T-cell (primary cell): ENCODE measurements around the genes ASIC3 and CHPF2.

DNA sequence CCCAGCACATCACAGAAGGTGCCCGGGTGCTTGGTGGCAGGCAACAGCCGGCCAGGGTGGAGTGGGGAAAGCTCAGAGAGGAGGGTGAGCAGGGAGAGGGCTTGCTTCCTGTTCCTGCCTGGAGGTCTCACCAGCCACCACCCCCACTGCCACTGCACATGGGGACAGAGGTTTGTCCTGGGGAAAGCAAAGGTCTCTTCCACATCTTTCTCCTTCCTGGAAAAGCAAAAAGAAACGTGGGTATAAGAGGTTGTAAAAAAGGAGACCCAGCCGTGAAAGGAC is 320 bp downstream of the AOC1 start:
- PRO-cap, 7 experiments: no peak in any of the 7 experiments

GRCh38 chr7:150965196-150965568 is 12.9 kb downstream of the KCNH2 start:
- PRO-cap, 7 experiments: no peak in any of the 7 experiments

- PRO-cap, 7 experiments: peak in 1 of 7 experiments; most common plus-strand start chr7:150974139 (in 1)
Observed at GRCh38 chr7:150973894-150974385, 4.2 kb downstream of the KCNH2 start.

GRCh38 chr7:150977145-150978077 is 710 bp downstream of the KCNH2 start:
- PRO-cap, 7 experiments: no peak in any of the 7 experiments

DNA sequence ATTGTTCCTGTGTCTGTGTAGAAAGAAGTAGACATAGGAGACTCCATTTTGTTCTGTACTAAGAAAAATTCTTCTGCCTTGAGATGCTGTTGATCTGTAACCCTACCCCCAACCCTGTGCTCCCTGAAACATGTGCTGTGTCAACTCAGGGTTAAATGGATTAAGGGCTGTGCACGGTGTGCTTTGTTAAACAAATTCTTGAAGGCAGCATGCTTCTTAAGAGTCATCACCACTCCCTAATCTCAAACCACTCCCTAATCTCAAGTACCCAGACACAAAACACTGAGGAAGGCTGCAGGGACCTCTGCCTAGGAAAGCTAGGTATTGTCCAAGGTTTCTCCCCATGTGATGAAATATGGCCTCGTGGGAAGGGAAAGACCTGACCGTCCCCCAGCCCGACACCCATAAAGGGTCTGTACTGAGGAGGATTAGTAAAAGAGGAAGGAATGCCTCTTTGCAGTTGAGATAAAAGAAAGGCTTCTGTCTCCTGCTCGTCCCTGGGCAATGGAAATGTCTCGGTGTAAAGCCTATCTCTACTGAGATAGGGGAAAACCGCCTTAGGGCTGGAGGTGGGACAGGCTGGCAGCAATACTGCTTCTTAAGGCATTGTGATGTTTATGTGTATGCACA is 1.1 kb upstream of the ABCB8 start:
- PRO-cap, 7 experiments: no peak in any of the 7 experiments

DNA sequence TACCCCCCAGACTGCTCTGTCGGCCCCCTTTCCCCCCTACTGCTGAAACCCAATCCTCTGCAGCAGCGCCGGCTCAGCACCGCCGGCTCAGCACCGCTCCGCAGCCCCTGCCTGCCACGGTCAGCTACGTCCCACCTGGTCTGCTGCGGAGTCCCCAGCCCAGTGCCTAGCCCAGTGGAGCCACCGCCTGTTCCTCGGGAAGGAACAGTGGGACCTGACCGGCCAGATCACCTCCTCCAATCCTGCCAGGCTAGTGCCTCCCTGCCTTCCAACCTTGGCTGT is at the start of gene ASIC3:
TSS of gene ASIC3 (plus strand) at position 56 of the 282 bp plus-strand sequence.
- PRO-cap, 7 experiments: no peak in any of the 7 experiments

DNA sequence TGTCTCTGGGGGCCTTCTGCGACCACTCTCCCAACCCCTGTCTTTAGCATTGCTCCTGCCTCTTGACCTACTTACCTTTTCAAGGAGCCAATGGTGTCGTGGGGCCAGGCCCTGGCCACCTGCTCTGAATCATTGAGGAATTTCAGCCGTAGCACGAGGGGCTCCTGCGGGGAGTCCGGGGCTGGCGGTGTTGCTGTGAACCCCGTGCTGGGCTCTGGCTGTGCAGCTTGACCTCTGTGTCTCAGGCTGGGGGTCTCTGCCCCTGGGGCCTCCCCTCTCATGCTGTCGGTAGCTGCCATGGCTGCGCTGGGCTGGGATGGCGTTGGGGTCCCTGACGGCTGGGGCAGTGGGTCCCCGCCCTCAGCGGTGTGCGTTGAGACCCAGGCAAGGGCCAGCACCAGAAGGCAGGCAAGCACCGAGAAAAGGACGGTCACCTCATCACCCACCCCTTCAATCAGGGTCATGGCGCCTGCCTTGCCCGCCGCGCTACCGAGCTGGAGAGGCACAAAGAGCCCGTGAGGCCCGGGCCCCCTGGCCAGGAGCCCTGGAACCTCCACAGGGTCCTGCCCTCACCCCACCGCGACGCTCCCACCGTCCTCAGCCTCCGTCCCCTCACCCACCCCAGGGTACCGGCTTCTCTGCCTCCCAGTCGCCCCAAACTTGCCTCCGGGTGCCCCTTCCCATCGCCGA is 1.0 kb downstream of the TMUB1 start:
- PRO-cap, 7 experiments: no peak in any of the 7 experiments

- PRO-cap, 7 experiments: no peak in any of the 7 experiments
Observed at GRCh38 chr7:151099800-151100491, 13.7 kb downstream of the AGAP3 start.

- PRO-cap, 7 experiments: no peak in any of the 7 experiments
Observed at GRCh38 chr7:151109223-151110060, 23.2 kb downstream of the AGAP3 start.

GRCh38 chr7:151114274-151115059 is 28.2 kb downstream of the AGAP3 start:
- PRO-cap, 7 experiments: peak in 1 of 7 experiments; most common plus-strand start chr7:151114921 (in 1)

DNA sequence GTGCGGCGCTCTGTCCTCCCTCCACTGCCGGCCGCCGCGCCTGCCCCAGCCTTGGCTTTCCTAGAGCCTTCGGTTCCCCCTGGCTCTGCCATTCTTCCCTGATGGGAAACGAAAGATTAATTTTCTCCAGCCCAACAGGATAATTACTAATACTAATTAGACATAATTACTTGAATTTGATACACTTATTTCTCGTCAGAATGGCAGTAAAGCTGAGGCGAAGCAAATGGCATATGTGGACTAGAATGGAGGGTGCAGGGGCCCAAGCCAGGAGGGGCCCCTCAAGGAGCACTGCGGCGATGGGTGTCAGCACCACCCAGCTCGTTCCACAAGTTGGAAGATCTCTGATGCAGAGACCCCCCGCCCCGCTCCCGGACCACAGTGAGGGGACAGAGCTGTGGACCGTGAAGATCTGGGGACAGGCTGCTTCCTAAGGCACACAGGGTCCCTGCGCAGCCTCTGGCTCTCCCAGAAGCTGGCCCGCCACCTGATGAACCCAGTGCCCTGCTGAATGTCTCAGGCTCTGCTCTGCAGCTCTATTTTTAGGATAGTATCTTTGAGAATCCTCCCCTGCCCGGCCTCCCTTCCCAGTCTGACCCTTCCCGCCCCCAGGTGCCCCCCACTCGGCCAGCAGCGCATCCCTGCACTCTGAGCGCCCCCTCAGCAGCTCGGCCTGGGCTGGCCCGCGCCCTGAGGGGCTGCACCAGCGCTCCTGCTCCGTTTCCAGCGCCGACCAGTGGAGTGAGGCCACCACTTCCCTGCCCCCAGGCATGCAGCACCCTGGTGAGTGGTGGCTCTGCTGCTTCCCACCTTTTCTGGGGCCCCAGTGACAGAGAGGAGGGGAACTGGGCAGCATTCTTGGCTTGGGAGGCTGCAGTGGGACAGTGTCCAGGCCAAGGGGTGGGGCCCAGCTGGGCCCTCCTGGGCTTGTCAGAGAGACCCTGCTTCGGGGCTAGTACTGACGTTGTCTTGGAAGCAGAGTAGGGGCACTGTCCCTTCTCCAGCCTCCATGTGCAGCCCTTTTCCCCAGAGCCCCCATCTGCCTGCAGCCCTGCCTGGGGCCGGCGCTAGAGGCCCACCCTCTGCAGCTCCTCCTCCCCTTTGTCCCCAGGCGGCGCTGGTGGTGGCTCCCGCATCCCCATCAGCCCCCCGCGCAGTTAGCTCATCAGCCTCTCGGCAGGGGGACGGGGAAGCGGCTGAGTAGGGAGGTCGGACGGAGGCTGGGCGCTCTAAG is 29.5 kb downstream of the GBX1 start:
- PRO-cap, 7 experiments: no peak in any of the 7 experiments

DNA sequence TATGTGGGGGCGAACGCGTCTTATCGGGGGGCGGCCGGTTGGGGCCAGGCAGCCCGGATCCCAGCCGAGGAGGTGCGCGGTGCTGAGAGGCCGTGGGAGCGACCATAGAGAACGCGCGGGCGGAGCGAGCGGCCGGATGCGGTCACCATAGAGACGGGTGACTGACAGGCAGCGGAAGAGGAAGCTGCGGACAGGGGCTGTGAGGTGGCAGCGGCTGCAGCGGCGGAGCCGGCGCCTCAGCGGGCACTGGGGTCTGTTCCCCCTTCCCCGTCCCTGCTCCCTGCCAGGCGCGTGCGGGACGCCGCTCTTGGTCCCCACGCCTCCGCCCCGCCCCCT is at the start of gene CHPF2:
TSS of gene CHPF2 (plus strand) at position 177 of the 336 bp plus-strand sequence.
- PRO-cap, 7 experiments: peak in 7 of 7 experiments; most common plus-strand start position 217 of the sequence (in 5); most common minus-strand start position 78 of the sequence (in 4)

GRCh38 chr7:151239359-151240628 is 7.5 kb downstream of the CHPF2 start:
- PRO-cap, 7 experiments: no peak in any of the 7 experiments

DNA sequence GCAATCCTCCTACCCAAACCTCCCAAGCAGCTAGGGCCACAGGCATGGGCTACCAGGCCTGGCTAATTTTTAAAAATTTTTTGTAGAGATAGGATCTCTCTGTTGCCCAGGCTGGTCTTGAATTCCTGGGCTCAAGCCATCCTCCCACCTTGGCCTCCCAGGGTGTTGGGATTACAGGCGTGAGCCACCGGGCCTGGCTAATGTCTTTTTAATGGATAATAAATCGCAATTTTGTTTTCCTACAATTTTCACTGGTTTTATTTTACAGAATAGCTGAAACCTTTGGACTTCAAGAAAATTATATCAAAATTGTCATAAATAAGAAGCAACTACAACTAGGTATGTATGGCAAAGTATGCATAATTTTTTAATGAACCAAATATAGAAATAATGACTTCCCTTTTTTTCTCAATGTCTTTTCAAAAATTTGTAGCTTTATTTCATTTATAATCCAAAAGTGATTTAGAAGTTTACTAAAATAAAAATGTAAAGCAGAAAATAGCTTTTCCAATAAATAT is 11.0 kb downstream of the NUB1 start:
- PRO-cap, 7 experiments: no peak in any of the 7 experiments

GRCh38 chr7:151380951-151382077 is 28.5 kb downstream of the WDR86 start:
- PRO-cap, 7 experiments: peak in 7 of 7 experiments; most common plus-strand start chr7:151381884 (in 7); most common minus-strand start chr7:151381713 (in 5)

DNA sequence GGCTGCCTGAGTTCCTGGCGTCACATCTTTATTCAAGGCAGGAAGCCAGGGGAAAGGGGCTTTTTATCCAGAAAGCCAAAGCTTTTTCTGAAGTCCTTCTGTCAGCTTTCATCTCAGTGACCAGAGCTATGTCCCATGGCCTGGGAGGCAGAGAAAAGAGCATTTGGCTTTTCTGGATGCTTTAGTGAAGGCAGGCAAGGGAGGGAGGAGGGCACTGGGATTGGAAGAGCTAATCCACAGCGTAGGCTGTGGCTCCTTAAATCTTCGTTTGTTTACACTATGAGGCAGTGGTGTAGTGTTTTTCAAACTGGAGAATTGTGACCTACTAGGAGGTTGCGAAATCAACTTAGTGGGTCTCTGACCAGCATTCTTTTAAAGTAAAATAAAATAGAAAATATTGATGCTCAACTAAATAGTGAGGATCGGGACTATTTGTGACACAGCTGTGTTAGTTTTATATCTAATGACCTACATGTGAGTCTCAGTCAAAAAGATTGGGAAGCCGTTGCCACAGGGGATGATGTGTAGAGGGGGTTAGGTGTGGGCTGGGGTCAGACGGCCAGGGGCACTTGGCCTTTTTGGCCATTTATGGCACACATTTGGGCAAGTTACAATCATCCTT is 14.1 kb downstream of the CRYGN start:
- PRO-cap, 7 experiments: no peak in any of the 7 experiments

DNA sequence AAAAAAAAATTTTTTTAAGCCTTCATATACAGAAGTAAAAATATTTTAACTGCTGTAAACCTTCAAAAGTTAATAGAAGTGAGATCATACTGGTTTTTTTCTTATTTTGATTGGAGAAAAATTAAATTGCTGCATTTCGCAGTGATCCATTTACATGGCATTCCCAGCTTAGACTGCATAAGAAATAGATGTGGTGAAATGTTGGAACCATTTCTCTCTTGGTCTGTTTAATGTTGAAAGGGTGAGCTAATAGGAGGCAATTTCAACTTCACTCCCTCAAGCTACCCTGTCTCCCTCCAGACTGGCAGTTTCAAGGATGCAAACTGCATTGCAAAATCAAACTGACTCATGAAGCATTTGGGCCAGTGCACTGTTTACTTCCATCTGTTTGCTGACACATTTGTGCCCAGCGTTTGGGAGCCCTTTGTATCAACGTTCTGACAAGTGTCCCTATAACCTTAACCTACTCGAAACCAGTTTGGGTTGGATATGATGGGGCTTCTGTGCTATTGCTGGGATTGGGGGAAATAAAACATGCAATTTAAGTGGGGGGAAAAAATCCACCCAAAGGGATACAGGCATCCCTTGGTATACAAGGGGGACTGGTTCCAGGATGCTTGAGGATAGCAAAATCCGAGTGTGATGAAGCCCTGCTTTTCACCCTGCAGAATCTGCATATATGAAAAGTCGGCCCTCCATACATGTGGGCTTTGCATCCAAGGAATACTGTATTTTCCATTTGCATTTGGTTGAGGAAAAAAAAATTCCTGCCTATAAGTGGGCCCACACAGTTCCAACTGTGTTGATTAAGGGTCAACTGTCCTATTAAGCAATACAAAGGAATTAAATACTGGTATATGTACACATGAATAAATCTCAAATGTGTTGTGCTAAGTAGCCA is 15.7 kb downstream of the RHEB start:
- PRO-cap, 7 experiments: no peak in any of the 7 experiments

DNA sequence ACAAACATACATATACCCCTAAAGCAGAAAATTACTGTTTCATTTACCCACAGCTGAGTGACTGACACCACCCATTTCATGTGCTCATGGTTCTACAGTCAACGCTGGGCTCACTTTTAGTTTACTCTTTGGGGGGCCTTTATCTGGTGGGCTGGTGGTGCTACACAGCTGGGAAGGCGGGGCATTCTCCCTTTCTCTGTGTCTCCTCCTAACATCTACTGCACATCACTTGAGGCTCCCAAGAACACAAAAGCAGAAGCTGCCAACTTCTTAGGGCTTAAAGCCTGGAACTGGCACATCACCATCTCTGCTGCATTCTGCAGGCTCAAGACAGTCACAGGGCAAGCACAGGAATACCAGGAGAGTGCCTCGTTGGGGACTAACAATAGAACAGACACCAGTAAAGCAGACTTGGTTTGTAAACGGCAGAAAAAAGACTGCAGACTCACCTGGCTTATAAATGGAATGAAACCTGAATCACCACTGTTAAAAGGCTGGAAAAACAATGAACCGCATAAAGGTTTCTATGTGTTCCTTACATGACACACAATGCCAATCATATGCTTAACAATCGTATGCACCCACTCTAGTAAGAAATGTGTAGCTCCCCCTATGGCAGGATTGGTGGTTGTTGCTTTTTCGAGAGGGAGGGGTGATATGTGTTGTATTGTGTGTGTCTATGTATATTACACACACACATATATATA is 12.8 kb downstream of the RHEB start:
- PRO-cap, 7 experiments: no peak in any of the 7 experiments

GRCh38 chr7:151671481-151672018 is 151.9 kb upstream of the RHEB start:
- PRO-cap, 7 experiments: no peak in any of the 7 experiments

DNA sequence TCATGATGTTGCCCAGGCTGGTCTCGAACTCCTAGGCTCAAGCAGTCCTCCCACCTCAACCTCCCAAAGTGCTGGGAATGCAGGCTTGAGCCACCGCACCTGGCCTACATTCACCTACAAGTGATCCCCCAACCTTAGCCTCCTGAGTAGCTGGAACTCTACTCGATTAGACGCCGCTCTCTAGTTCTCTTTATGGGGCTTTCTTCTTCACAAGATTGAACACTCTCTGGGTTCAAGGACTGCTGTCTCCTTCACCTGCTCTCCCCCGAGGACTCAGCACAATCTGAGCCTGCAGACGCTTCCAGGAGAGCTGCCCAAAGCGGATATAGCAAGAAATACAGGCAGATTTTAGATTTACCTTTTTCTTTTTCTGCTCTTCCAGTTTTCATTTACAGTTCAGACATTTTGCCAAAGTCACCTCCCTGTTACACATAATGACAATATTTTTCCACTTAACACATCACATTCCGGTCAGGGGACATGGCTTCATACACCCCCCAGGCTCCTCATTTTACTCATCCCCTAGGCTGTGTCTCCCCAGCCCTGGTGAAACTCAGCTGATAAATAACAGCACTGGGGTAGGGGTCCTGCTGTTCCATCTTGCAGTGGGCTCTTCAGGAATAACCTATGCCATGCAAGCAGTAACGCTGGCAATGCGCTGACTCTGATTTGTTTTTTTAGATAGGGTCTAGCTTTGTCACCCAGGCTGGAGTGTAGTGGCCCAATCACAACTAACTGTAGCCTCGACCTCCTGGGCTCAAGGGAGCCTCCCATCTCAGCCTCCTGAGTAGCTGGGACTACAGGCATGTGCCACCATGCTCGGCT is 142.8 kb downstream of the PRKAG2 start:
- PRO-cap, 7 experiments: no peak in any of the 7 experiments